Rectum (tissue), 1 donor: ENCODE data around the genes PPP6R2 and RABL2B.

DNA sequence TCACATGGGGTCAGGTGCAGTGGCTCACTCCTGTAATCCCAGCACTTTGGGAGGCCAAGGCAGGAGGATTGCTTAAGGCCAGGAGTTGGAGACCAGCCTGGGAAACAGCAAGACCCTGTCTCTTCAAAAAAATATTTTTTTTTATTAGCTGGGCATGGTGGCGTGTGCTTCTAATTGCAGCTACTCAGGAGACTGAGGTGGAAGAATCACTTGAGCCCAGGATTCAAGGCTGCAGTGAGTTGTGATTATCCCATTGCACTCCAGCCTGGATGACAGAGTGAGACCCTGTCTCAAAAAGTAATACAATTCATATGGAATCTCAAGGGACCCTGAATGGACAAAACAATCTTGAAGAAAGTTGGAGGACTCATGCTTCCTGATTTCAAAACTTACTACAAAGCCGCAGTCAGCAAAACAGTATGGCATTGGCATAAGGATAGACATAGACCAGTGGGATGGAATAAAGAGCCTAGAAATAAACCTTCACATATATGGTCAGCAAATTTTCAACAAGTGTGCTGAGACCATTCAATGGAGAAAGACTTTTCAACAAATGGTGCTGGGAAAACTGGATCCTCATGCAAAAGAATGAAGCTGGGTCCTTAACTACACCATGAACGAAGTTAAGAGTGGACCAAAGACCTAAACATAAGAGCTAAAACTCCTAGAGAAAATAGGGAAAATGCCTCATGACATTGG, 2.4 kb downstream of the SELENOO start:
- PRO-cap, result no peak

- PRO-cap, result no peak
These were observed 5.6 kb downstream of the SELENOO start for GRCh38 chr22:50206050-50207266.

DNA sequence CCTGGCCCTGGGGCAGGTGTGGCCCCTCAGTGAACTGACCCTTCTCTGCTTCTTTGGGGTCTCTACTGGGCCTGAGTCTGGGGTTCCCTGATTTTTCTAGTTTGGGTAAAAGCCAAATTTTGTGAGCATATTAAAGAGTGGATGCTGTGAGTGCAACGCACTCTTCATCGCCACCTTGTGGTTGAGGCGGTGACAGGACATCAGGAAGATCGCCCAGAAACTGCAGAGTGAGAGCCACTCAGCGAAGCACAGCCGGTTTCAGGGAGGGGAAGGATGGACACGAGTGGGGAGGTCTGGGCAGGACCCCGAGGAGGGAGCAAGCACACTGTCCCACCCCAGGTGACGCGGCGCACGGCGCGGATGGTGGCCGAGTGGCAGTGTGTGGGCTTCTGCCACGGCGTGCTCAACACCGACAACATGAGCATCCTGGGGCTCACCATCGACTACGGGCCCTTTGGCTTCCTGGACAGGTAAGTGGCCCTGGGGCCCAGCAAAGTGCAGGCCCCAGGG, 9.1 kb downstream of the SELENOO start:
- PRO-cap, result no peak

DNA sequence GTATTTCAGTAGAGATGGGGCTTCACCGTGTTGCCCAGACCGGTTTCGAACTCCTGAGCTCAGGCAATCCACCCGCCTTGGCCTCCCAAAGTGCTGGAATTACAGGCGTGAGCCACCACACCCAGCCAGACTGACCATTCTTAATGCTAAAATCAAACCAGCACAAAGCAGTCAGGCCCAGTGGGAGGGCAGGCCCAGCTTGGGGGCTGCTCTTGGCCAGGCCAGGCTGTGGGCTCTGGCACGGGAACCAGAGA, 8.7 kb downstream of the PLXNB2 start:
- PRO-cap, result no peak

GRCh38 chr22:50300135-50300752, 7.2 kb downstream of the PLXNB2 start:
- PRO-cap, result bidirectional peak, plus-strand start at chr22:50300578, minus-strand start at chr22:50300313

GRCh38 chr22:50342700-50344000, at the start of gene PPP6R2:
Gene PPP6R2 (plus strand): TSS chr22:50343327.
- PRO-cap, result bidirectional peak, plus-strand start at chr22:50342935, minus-strand start at chr22:50342798; bidirectional peak, plus-strand start at chr22:50343348, minus-strand start at chr22:50343190

DNA sequence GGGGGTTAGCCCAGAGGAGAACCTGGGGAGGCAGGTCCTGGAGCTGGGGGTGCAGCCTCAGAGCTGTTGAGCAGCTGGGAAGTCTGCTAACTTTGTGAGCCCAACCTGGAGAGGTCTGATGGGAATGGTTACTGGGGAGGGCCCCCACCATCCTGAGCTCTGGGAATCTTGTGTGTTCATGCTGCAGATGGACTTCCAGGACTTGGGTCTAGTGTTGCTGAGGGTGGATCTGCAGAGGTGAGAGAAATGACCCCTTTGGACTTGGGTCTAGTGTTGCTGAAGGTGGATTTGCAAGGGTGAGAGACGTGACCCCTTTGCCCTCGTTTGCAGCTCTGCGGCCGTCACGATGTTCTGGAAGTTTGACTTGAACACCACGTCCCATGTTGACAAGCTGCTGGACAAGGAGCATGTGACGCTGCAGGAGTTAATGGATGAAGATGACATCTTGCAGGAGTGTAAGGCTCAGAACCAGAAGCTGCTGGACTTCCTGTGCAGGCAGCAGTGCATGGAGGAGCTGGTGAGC, 50.5 kb downstream of the PPP6R2 start:
- PRO-cap, result no peak

DNA sequence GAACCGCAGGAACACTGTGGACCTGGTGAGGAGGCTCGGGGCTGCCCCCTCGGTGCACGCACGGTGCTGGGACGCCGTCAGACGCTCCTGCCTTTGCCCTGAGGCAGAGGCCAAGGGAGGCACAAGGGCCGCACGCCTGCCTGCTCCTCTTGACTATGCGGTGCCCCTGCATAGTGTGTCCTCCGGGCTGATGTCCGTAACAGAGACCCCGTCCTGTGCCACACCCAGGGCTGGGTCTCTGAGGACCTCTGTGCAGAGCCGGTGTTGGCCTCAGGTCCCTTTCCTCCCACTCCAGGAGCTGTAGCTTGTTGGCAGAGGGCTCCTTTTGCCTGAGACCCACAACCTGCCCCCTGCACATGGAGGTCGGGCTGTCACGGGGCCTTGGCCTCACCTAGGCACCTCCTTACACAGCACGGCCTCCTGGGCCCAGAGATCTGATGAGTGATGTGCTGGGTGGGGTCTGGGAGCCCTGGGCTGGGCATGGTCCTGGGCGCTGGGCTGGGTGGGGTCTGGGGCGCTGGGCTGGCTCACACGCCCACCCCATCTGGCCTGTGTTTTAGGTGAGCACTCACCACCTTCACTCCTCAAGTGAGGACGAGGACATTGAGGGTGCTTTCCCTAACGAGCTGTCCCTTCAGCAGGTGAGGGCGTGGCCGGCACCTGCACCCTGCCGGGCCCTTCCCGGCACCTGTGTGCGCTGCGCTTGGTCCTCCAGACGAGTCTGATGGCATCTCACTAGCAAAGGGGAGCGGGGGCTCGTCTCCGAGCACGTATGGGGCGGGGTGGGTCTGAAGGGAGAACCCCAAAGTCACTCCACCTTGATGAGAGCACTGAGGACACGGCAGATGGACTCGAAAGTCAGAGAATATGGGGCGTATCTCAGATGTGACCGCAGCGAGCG, 38.2 kb downstream of the SBF1 start:
- PRO-cap, result no peak

DNA sequence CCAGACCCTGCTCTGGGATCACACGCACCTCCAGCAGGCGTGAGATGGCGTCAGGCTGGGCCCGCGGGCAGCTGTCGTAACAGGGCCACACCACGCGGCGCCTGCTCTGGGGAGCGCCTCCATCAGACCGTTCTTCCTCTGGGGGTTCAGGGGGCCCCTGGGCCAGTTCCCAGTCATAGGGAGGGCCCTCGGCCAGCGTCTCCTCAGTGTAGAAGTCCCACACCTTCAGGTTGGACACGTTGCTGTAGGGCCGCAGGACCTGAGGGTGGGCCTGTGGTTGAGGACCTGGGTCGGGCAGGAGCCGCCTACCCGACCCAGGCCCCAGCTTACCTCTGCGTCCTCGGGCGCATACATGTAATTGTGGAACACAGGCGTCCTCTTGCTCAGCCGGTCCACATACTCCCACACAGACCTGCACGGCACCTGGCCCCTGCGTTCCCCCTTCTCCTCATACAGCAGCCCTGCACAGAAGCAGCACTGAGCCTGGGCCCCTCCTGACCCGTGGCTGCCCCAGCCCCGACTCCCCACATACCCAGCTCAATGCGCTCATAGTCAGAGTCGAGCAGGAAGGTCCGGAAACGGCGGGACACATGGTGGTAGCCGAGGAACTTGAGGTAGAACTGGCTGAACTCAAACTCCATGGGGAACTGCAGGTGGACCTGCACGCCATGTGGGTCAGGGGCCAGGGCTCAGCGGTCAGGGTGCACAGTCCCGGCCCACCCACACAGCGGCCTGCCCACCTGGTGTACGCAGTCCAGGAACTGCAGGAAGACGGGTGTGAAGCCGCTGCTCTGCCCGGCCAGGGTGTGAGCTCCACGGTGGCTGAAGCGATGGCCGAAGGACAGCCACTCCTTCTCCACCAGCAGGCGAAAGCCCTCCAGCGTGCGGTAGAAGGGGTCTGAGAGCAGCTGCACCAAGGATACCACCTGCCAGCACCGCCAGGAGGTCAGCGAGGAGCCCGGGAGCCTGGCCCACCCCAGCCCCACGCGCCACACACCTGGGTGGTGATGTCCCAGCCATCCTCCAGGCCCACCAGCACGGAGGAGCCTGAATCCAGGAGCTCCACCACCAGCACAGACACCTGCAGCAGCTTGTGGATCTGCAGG, 20.0 kb downstream of the SBF1 start:
- PRO-cap, result no peak

DNA sequence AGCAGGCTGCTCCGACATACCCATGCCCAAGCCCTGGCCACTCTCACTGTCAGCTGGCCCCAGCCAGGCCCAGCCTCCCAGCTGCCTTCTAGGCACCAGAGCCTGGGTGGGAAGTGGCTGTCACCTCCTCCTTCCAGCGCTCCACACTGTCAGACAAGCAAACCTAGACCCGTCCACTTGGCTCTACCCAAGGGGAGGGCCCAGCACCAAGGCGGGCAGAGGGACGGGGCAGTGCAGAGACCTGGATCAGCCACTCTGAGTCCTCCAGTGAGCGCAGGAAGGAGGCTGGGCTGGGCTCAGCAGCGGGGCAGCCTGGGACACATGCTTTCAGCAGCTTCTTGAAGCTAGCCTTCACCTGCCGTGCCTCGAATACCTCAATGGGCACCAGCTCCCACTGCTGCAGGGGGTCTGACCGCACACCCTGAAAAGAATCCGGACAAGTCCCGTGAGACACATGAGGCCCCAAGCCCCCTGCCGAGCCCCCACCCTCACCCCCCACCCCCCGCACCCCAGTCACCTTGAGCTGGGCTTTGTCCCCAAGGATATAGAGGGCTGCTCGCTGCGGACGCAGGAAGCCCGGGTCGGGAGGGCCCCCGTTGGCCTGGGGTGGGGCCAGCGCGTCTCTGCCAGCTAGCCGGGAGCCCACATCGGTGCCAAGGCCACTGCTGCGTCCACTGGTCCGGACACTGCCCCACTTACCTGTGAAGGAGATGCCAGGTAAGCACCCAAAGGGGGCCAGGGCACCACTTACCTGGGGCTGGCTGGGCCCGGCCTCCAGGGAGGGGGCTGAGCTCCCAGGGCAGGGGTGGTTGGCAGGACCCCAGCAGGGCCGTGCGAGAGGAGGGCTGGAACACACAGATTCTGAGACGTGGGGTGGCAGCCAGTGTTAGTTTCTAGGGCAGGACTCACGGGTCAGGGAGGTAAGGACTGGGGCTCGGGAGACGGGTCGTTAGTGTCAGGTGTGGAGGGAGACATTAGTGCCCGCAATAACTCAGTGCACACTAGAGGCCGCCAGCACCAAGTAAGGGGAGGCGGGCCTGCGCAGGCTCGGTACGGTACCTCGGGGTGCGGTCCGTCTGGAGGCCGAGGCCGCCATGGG, 18.5 kb downstream of the SBF1 start:
- PRO-cap, result no peak

- PRO-cap, result no peak
These were observed 2.1 kb downstream of the SCO2 start for GRCh38 chr22:50523354-50523651.

DNA sequence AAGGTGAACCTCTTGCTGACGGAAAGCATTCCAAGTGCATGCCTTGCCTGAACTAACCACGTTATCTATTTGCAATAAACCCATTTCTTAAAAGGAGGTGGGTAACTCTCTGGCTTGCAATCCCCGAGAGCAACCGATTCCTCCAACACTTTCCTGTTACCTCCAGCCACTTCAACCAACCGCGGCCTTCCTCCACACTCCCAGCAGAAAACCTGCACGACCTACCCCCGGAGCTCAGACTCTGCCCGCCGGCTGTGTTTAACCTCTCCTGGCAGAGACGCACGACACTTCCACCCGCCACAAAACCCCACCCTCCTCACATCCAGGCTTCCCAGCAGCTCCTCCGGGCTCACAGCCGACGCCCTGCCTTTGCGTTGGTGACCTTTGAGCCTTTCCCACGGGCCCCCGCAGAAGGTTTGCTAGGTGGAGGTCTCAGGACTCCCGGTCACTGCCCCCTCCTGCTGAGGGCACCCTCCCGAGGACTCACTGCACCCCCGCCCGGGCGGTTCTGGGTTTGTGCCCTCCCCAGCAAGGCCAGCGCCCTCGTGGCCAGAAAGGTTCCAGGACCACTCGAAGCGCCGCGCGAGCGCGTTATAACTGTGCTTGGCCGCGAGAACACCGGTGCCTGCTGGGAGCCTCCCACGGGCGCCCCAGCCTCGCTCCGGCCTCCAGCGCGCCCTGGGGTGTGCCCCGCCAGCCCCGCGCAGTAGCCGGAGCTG, 554 bp downstream of the SCO2 start:
- PRO-cap, result bidirectional peak, plus-strand start at position 410 of the sequence, minus-strand start at position 243 of the sequence

DNA sequence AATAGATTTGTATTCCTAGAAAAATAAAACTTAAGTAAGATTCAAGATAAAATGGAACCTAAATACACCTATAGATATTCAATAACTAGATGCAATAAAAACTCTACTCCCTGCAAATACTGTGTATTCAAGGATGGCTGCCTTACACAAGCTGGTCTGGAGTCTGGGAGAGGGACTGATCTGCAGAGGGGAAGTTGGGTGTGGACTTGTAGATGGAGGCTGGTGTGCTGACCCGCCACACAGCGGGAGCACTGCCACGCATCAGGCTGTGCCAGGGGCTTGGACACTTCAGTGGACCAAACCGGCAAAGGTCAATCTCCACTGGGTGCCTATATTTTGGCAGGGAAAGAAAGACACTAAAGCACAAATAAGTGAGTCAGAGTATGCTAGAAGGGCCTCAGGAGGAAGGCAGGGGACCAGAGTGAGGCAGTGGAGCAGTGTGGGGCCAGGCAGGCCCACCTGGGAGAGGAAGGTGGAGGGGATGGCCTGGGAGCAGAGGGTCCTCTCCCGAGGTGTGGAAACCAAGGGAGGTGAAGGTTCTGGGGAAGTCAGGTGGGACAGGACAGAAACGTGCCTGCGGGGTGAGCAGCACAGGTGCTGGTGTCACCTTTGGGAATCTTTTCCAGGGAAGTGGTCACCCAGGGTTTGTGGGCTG, 42.6 kb upstream of the ARSA start:
- PRO-cap, result no peak

GRCh38 chr22:50695420-50696642, 42.2 kb upstream of the ACR start:
- PRO-cap, result no peak

DNA sequence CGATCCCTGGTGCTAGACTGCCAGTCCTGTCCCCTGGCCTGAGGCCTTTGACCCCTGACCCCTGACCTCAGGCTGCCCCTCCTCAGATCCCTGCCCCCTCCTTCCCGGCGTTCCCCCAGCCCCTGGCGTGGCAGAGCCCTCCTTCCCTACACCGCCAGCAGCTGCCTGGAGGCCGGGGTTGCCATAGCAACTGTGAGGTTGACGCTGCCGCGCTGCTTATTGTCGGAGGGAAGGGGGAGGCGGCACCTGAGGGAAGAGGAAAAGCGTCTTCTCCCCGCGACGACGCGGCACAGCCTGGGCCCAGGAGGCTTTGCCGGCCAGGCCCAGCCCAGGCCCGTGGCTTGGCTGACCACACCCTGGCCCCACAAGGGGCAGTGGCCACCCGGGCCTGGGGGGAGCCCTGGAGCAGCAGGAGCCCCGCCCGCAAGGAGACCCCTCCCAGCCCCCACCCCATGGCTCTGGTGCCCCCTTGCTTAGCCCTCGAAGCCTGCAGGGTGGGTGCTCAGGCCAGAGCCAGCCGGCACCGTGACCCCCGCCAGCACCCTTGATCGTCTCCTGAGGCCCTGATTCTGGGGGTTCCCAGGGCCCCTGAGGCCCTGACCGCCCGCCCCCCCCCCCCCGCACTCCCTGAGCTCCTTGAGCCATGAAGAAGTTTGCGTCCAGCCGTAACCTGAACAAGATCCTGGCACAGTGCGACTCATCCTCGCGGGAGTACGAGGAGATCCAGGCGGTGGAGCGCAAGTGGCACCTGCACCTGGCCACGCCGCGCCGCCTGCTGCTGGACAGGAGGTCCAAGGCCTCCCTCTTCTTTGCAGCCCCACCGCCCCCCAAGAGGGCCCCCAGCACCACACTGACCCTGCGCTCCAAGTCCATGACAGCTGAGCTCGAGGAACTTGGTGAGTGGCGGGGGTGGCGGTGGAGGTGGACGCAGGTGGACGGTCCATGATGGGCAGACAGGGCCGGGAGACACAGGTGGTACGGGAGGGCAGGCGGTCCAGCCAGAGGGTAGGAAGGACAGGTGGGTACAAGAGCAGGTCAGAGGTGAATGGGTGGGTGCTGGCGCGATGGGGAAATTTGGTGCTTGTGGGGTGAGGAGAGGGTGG, 32.4 kb upstream of the ACR start:
- PRO-cap, result no peak

DNA sequence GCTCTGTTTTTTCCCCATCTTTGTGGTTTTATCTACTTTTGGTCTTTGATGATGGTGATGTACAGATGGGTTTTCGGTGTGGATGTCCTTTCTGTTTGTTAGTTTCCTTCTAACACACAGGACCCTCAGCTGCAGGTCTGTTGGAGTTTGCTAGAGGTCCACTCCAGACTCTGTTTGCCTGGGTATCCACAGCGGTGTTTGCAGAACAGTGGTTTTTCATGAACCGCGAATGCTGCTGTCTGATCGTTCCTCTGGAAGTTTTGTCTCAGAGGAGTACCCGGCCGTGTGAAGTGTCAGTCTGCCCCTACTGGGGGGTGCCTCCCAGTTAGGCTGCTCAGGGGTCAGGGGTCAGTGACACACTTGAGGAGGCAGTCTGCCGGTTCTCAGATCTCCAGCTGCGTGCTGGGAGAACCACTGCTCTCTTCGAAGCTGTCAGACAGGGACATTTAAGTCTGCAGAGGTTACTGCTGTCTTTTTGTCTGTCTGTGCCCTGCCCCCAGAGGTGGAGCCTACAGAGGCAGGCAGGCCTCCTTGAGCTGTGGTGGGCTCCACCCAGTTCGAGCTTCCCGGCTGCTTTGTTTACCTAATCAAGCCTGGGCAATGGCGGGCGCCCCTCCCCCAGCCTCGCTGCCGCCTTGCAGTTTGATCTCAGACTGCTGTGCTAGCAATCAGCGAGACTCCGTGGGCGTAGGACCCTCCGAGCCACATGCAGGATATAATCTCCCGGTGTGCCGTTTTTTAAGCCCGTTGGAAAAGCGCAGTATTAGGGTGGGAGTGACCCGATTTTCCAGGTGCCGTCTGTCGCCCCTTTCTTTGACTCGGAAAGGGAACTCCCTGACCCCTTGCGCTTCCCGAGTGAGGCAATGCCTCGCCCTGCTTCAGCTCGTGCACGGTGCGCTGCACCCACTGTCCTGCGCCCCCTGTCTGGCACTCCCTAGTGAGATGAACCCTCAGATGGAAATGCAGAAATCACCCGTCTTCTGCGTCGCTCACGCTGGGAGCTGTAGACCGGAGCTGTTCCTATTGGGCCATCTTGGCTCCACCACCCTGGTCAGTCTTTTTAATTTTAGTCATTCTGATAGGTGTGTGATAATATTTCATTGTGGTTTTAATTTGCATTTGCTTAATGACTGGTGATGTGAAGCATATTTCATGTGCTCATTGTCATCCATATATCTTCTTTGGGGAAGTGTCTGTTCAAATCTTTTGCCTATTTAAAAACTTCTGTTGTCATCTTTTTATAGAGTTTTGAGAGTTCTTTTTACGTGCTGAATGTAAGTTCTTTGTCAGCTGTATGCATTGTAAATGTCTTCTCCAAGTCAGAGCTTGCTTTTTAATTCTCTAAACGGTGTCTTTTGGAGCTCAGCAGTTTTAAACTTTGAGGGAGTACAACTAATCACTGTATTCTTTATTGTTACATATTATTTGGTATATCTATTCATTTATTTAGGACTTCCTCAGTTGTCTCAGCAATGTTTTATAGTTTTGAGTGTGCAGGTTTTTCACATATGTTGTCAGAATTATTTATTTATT, 18.8 kb downstream of the ACR start:
- PRO-cap, result no peak

GRCh38 chr22:50783358-50783986, at the start of gene RABL2B:
Gene RABL2B (minus strand): TSS chr22:50783636.
- PRO-cap, result bidirectional peak, plus-strand start at chr22:50783821, minus-strand start at chr22:50783630